Zone of skin (tissue), 1 donor: ENCODE measurements around the genes WSCD2 and FICD.

DNA sequence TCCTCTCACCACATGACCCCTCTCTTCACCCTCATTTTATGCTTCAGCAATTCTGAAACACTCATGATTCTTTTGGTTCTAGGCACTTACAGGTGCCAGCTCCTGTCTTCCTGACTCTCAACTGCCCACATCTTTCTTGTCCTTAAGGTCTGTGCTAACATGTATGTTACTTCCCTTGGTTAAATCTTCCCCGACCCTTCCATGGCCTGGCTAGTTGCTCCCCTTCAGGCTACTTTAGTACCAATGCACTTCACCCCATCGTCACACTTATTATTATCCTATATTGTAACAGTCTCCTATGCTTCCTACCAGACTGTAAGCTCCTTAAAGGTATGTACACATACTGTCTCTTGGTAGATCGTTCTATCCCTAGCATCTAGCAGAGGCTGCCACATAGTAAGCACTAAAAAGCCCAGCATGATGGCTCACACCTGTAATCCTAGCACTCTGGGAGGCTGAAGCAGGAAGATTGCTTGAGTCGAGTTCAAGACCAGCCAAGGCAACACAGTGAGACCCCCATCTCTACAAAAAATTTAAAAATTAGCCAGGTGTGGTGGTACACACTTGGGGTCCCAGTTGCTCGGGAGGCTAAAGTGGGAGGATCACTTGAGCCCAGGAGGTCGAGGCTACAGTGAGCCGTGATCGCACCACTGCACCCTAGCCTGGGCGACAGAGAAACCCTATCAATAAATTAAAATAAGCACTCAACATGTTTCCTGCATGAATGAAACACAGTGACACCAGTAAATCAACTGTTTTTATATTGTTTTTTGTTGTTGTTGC is 10.9 kb downstream of the PRDM4 start:
- RRBS = no CpG with 5 or more reads among the region's 9 CpGs

- RRBS = no CpG with 5 or more reads among the region's 6 CpGs
Measured at GRCh38 chr12:108117182-108117934, 11.7 kb upstream of the WSCD2 start.

- RRBS = 2% methylated on average over 38 of the region's 89 CpGs
Measured at GRCh38 chr12:108128912-108129933, at the start of gene WSCD2. WSCD2 (plus strand) TSS chr12:108129288.

DNA sequence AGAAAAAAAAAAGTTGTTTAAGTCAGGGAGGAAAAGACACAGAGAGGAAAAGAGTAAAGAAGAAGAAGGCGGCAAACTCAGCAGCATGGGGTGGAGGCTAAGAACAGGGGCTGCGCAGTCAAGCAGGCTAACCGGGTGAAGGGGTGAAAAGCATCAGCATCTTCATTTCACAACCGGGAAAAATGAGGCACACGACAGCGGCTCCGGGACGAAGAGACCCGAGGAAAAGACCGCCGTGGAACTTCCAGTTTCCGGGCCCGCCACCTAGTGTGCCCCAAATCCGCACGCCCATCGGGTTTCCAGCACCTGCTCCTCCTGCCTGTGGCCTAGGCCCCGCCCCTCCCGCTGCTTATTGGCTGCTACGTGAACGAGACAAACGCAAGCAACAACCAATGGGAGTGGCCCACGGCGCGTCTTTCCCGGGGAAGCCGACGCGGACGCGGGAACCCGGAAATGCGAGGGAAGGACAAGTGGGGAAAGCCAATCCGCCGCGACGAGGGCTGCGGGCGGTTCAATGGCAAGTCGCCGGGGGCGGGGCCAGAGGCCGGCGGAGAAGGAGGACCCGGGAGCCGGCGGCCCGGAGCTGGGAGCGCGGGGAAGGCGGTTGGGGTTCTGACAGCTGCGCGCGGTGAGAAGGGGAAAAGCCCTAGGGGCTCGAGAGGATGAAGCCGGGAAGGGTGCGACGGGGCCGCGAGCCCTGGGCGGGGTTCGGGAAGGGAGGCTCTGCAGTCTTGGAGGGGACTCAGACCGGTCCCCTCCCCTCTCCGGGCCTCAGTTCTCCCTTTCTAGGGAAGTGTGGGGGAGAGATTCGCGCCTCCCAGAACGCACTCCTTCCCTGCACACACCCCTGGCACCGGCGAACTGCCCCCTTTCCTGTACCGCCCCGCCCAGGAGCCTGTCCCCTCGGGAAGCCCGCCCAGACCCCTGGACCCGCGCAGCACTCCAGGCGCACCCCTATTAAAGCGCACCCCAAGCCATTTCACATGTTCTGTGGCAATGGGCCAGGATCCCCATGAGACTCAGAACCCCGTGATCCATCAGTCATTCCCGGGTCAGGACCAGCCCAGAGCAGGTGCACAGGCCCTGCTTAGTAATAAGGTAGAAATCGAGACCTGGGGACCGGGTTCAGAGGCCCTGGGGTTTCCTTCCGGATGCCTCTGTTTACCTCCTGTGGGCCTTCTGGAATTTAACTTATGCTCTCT is at the start of gene FICD:
Gene FICD, plus strand, starts transcription at position 544 of the 1,202 bp plus-strand sequence.
- RRBS = 1% methylated on average over 31 of the region's 81 CpGs

DNA sequence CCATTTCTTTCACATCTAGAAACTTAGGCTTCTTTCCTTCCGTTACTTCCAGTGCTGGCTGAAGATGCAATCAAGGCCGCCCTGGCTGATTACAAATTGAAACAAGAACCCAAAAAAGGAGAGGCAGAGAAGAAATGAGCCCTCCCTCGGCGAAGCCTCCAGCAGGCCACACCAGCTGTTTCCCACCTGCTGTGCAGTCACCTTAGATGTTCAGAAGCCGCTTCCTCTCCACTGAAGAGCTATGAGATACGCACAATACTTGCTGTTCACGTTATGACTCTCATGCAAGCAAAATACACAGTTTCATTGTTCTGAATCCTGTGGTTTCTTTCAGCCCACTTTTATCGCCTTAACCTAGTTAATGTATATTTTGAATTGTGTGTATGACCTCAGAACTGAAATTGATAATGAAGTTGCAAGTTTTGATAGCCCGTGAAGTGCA is 6.4 kb downstream of the ISCU start:
- RRBS = no CpG with 5 or more reads among the region's 9 CpGs

DNA sequence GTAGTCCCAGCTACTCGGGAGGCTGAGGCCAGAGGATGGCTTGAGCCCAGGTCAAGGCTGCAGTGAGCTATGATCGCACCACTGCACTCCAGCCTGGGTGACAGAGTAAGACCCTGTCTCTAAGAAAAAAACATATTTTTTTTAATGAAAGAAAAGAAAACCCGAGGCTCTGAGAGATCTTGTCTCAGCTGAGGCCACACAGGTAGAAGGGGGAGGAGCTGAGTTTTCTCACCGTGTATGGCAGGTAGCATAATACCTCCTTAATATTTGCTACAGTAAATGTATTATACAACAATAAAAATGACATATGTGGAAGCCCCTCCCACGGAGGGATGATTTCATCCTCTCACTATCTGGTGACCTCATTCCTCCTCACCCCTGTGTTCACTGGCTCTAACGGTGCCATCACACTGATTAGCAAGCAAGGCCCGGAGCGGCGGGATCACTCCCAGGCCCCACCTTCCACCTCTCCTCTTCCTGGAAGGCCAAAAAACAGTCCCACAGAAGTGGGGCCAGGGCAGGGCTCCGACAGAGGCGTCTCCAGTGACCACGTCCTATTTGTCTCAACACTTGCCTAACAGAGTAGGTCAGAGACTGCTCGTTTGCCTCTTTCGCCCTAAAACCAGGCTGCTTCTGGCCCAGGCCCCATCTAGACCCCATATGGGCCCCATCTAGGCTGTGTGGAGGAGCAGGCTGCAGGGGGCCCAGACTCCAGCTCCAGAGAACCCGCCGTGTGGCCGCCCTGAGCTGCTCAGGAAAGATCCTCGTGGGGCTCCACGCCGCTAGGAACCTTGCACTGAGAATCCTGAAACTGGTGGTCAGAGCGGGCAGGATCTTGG is 3.9 kb downstream of the SELPLG start:
- RRBS = no CpG with 5 or more reads among the region's 21 CpGs

- RRBS = no CpG with 5 or more reads among the region's 2 CpGs
Measured at GRCh38 chr12:108630425-108630786, 3.3 kb downstream of the SELPLG start.

DNA sequence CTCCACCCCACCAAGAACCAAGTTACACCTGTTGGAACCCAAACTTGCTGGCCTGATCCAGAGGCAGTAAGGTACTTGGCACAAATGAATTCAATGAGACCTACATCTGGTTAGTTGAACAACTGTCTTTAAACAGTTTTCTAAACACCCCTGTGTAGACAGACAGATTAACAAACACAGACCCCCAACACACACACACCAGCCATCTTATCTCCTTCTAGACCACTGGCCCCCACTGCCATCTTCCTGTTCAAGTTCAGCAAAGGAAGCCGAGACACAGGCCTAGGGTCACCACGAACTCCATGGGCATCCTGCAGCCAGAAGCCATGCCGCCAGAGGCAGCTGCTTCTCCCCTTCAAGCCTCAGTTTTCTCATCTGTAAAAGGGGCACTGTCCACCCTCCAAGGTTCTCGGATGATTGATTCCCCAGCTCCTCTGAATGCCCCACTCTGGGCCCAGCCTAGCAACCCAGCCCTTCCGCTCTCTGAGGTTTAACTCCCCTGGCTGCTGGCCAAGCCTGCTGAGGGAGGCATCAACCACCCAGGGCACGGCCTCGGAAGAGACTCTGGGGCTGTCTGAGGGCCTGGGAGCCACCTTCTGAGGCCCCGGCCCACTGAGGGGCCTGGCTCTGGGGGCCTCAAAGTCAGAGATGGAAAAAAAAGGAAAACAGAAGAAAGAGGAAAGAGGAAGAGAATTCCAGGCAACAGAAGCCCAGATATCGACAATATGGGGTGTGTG is 1.9 kb downstream of the SELPLG start:
- RRBS = no CpG with 5 or more reads among the region's 9 CpGs

DNA sequence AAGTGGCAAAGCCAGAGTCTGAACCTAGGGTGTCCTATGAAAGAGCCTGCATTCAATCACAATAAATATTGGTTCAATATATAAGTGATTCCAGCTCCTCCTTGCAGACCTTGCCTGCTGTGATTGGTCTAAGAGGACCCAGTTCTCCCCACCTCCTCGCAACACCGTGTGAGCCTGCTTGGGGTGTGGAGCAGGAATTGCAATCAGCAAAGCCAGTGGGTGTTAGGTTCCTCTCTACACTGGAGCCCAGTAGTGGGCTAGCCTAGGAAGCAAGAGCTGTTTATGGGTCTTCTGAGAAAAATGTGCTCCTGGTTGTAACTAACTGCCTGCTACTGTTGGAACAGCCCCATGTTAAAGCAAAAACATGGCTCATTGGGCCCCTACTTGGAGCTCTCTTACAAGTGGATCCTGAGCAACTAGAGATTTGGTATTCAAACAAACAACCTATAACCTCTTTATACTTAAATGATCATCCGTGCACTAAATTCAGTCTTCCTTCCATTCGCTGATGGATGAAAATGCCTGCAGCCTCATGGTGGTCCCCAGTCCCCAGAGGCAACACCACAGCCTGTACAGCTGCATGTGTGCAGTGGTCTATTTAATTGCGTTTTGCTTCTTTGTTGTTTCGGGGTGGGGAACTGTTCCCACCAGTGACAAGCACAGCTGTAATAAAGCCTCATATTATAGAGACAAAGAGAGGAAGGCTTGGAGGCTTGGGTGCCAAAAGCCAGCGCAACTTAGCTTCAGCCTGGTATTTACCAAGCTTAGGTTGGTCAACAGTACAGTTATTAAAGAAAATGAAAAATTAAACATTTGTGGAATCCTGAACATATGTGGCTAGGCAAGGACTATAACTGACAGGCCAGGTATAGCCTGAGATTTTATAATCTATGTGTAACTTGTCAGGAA is 3.8 kb upstream of the SELPLG start:
- RRBS = no CpG with 5 or more reads among the region's 7 CpGs

DNA sequence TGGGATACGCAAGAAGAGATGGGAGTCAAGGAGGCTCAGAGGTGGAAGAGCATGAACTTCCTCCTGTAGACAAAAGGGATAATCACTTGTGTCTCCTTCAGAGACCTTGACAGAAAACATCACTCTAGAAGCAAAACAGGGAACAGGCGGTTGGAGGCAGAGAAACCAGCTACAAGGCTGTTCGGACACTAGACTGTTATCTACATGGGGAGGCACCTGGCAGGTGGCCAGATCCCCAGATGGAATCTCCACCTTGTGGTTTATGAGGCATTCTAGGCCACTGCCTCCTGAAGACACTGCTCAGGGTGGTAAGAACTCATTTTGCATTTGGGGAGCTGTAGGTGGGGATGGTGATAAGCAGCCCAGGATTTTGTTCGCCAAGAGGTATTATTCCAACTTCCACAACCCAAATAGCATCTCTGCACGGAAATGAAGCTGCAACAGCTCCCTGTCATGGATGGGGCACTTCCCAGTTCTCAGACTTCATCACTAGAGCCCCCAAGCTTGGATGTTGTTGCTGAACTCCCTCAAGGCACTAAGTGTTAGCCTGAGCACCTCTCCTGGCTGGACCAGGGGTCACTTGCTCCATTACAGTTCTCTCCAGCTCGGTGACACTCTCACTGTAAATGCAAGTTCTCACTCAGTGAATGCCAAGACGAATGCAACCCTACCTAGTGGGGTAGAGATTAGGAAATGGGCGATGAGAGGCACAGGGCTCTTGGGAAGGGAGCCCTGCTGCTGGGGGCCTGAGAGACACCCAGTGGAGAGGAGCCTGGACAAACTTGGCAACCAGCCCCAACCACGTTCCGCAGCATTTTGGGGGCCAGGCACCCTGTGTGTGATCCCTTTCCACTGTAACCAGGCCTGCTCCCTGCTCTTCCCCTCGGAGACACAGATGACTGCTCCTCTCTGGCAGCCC is 7.6 kb upstream of the SELPLG start:
- RRBS = no CpG with 5 or more reads among the region's 11 CpGs

- RRBS = no CpG with 5 or more reads among the region's 6 CpGs
Measured at GRCh38 chr12:108652184-108652623, 18.5 kb upstream of the SELPLG start.

- RRBS = no CpG with 5 or more reads among the region's 6 CpGs
Measured at GRCh38 chr12:108722824-108723862, 8.2 kb downstream of the CORO1C start.

DNA sequence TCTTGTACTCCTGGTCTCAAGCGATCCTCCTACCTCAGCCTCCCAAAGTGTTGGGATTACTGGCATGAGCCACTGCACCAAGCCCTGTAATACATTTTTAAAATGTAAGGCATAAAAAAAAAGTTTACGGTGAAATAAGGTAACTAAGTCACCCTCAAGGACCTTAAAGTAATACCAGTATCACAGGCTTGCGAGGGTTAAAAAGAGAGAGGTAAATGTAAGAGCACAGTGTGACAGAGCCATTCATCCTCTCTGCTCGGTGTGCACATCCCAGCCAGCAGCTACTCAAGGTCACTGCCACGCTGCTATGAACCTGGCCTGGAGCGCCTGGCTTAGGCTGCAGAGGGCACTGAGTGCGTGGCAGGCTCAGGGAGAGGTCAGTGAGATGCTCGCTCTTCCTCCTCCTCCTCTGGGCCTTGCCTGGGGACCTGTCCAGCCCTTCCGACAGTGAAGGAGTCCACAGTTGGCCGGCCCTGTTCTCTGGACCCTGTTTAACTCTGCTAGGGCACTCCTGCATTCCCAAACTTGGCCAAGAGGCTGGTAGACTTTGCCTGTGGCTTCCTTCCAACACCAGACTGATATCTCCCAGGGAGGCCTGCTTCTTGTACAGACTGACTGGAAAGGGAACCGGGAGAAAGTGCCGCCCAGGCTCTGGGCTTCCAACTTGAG is 62.4 kb upstream of the CORO1C start:
- RRBS = no CpG with 5 or more reads among the region's 12 CpGs

DNA sequence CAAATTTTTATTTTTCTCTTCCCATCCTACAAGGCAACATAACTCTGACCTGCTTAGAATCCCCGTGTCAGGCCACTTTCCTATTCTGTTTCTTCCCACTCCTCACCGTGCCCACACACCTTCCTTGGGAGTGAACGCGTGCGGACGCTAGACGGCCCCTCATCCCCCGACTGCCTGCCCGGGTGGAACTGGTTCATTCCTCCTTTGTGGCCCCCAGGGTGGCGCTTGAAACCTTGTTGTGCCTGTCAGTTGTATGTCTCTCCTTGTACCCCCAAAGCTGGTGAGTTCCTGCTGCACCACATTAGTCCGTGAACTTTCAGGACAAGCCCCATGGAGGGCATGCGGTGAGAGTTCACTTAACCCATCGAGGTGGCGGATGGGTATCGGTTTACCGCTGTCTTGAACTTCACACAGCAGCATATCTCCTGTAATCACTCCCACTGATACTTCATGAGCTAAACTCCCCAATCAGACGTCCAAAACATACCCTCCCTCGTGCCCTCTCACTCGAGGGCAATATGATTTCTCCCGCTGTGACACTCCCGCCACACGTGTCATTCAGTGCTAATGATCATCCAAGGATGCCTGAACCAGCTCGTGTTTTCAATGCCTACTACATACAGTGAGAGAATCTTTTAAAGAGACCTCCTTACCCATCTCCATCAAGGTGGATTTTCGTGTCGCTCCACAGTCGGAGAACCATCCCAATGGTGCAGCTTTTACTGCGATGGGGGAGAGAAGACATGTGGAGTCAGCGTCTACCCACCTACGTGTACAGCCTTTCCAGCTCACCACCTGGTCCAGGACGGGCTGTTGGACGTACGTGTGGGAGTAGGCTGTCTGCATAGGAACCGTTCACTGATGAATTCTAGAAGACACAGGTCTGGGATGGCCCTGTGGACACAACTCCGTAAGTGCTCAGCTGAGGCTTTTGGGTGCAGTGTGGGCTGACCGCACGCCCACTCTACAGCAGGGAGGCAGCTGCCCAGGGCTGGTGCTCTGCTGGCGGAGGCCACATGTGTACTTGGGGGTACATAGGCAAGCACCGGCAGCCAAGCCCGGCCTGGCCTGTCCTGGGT is 46.4 kb downstream of the SSH1 start:
- RRBS = no CpG with 5 or more reads among the region's 39 CpGs

GRCh38 chr12:108842203-108842689 is 15.1 kb downstream of the SSH1 start:
- RRBS = no CpG with 5 or more reads among the region's 7 CpGs

DNA sequence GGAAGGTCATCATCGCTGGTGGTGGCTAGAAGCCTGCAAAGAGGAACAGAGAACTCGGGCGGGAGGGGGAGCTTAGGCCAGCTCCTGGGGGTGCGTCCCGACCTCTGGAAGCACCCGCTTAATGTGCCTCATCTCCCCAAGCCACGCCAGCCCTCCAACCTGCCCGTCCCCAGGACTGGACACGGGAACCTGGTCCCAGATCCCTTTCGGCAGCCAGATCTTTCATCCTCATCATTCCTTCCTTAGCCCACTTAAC is 18.9 kb downstream of the FOXN4 start:
- RRBS = no CpG with 5 or more reads among the region's 10 CpGs

DNA sequence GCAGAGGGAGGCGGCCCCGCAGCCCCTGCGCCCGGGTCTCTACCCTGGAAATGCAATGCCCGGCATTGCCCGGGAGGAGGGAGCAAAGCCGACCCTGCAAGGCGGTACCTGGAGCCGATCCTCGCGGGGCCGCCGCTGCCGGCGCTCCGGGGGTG is 196 bp downstream of the FOXN4 start:
- RRBS = 1% methylated on average over 9 of the region's 16 CpGs

DNA sequence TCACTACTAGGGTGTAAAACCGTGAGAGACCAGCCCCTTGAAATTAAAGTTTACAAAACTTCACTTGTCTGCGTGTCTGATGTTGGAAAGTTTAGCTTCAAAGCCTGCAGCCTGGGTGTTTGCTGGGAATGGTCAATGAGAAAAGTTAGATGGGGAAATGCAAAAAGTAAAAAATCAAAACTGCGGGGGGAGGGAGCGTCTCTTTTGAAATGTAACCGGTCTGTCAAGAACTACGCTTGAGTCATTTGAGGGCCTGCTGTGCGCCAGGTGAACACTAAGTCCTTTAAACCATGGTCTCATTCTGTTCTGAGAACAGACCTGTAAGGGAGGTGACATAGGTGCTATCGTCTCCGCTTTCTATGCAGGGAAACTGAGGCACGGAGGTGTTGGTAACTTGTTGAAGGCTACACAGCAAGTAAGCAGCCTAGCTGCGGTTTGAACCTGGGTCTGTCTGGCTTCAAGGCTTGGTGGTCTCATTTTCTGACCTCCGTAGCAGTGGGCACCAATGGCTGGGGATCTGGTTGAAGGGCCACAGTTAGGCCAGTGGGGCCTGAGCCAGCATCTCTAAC is 41.6 kb downstream of the KCTD10 start:
- RRBS = no CpG with 5 or more reads among the region's 12 CpGs

DNA sequence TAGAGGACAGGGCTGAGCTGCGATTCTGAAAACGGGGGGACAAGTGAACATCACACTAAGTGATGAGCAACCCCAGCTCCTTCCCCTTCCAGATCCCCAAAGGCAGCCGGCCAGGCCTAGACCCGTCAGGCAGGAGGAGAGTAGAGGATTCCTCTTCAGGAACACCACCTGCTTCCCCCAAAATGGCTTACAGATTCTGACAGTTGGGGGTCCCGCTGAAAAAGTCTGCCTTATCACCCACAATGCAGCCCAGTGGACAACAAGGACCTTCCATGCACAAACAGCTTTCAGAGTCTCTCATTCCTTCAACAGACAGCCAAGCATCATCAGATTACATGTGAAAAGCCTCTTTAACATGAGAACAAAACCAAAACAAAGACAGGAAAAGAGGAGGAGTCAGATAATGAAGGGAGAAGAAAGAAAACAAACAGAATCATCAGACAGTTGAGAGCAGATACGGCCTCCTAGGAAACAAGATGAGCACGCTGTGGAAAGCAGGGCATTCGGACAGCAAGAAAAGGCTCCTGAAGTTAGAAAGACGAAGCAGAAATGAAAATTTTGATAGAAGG is 18.4 kb downstream of the KCTD10 start:
- RRBS = no CpG with 5 or more reads among the region's 9 CpGs

DNA sequence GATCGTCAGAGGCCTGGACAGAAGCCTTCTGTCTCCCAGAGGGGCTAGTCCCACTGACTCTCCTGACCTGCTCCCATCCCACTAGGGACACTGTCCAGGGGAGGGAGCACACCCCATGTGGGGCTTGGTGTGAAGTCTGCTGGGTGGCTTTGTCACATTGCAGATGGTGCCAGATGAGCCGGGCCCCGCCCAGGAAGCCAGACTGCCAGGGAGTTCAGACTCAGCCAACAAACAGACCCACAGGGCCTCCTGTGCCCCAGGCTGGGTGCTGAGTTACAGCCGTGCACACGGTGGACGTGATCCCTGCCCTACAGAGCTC is 28.3 kb downstream of the MMAB start:
- RRBS = no CpG with 5 or more reads among the region's 6 CpGs